Bronchus (tissue), 1 donor: ENCODE measurements around a stretch of chr6.

DNA sequence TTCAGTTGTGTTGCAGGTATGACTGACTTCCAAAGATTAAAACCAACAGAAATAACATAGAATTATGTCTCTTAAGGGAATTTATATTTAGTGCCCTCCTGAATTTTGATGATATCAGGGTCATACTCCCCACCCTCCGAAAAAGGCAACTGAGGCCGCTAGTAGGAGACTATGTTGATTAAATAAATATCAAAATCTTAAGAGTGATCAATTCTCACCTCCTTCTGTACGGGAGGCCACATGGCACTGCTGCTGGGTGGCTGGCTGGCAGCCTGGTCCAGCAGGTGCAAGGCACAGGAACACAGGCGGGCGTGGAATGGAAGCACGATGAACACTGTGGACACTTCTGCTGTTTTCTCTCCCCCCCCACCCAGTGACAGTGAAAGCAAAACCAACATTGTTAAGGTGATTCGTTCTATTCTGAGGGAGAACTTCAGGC lies 9.7 kb upstream of the CLDN20 start:
- PRO-cap: no peak

DNA sequence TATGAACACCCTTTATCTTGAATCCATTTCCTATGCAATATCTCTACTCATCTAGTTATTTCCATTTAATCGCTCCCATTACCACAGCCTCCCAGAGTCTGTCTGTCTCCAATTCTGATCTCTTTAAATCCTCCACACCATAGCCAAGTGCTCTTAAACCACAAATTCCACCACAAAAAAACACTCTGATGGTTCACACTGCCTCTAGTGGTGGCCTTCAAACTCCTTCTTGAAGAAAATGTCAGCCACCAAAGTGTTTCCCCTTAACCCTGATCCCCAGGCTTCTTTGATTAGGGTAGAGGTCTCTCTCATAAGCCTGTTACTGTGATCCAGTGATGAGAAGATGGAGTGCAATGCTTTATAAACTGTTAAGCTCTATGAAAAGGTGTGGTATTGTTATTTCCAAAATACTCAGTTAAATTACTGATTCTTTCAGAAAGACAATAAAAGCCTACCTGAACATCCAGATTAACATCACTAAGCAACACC lies 4.3 kb downstream of the CLDN20 start:
- PRO-cap: no peak

DNA sequence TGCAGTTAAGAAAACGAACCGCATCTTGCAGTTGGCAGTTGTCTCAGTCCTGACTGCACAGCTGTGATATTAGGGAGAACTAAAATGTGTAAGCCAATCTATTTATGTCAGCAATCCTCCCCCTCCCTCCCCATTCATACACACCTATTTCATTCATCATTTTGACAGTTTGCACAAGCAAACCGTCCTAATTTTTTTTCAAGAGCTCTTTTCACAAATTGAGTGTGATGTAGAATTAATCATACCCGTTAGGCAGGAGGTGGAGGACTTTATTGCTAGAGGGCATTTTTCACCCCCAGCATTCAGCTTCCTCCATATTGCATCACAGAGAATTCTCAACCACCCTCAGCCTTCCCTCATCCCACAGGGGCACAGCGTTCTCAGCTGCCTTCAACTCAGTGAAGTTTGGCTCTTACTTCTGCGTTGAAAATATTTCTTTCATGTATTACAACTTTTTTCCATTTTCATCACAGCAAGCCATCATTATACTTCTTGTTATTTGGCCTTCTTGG lies 37.5 kb downstream of the NOX3 start:
- PRO-cap: bidirectional peak, plus-strand start outside the sequence, minus-strand start at position 400 of the sequence

- PRO-cap: no peak
These were observed 178.5 kb upstream of the NOX3 start for GRCh38 chr6:155634119-155634463.

- PRO-cap: no peak
These were observed 497.9 kb upstream of the ARID1B start for GRCh38 chr6:156279132-156279808.

- PRO-cap: no peak
These were observed 125.8 kb upstream of the ARID1B start for GRCh38 chr6:156651345-156651818.

DNA sequence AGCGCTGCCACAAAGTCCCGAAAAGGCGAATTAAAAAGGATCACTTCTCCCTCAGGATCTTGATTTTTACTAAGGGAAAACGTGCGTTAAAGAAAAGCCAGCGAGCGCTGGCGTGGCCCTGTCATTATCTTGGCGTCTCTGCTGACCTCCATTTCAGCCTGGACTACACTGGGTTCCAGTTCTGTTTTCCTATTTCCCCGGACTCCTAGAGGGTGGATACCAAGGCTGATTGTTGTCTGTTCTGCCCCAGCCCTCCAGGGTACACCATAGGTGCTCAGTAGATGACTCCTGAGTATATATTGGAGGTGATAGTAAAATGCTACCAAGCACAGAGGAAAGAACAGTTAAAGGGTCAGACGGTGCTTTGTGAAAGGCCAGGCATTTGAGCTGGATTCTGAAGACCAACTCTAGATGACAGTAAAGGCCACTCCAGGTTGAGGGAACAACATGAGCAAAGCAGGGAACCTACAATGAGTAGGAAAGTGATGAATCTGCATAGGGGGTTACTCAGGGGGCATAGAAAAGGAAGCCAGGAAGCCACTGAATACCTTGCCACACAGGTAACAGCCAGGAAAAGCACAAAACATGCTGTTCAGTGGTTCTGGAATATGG lies 89.1 kb upstream of the ARID1B start:
- PRO-cap: no peak

GRCh38 chr6:156808930-156809563 lies 31.9 kb downstream of the ARID1B start:
- PRO-cap: no peak

DNA sequence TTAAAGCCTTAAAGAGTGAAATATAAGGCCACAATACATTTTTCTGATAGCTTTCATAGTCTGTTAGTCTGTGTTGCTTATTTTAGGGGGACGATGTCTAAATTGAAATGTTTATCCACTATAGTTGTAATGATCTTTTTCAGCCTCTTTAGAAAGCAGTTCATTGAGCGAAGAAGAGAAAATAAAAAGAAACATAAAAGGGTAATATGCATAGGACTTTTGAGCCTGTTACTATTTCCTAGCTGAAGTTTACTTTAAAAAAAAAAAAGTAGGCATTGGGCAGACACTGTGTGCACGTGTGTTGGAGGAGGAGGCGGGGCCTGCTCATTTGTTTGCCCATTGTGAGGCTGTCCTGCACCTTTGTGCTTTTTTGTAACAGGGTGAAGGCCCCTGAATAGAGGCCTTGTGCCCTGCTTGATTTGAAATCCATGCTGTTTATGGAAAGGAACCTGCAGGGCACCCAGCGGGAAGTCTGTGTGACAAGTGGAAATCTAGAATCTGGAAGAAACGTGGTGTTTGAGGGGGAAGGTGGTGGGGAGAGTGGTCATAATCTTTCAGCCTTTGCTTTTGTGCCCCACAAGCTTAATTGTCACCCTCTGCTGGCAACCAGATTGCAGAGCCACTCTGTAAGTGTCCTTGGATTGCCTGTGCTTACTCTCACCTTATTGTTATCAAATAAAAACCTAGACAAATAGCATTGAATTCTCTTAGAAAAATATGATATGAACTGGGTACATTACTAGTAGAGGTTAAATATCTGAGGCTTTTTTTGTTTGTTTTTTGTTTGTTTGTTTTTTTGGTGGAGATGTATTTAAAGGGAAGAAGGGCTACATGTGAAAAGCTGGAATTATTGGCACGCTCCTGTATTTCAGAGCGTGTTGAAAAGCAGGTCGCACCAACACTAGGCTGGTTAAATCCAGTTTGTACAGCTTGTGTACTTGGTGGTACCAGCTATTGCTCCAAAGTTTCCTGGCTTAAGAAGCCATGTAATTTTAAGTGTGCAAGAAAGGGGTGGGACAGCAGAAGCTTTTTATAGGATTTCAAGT lies 156.1 kb downstream of the ARID1B start:
- PRO-cap: no peak

- PRO-cap: no peak
These were observed 171.6 kb downstream of the ARID1B start for GRCh38 chr6:156948760-156949269.

GRCh38 chr6:157005933-157006690 lies 228.9 kb downstream of the ARID1B start:
- PRO-cap: no peak

GRCh38 chr6:157008750-157009653 lies 231.8 kb downstream of the ARID1B start:
- PRO-cap: no peak

GRCh38 chr6:157036970-157038007 lies 260.1 kb downstream of the ARID1B start:
- PRO-cap: no peak

DNA sequence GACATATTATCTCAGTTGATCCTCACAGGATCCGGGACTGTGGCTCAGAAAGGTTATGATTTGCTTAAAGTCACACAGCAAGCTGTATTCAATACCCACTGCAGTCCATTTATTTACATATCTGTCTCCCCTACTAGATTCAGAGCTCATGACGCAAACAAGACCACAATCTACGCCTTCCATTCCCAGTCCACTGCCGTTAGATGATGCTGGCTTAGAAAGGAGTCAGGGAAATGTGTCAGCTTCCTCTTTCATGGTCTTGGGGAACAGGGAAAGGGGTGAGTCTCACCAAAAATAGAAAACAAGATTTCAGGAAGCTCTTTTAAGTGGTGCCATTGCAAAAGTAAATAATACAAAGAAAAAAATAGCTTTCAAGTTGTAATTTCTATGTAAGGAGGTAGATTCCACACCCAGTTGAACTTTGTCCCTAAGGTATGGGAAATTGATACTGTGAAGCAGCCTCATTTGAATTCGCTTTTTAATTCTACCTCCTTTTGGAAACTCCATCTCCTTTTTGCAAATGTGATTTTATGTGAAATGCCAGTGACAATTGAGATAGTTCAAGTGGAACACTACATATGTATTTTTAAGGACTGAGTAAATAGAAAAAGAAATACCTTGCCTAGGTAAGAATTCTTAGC lies 194.0 kb downstream of the TMEM242 start:
- PRO-cap: no peak

GRCh38 chr6:157134262-157134844 lies 189.0 kb downstream of the TMEM242 start:
- PRO-cap: no peak

DNA sequence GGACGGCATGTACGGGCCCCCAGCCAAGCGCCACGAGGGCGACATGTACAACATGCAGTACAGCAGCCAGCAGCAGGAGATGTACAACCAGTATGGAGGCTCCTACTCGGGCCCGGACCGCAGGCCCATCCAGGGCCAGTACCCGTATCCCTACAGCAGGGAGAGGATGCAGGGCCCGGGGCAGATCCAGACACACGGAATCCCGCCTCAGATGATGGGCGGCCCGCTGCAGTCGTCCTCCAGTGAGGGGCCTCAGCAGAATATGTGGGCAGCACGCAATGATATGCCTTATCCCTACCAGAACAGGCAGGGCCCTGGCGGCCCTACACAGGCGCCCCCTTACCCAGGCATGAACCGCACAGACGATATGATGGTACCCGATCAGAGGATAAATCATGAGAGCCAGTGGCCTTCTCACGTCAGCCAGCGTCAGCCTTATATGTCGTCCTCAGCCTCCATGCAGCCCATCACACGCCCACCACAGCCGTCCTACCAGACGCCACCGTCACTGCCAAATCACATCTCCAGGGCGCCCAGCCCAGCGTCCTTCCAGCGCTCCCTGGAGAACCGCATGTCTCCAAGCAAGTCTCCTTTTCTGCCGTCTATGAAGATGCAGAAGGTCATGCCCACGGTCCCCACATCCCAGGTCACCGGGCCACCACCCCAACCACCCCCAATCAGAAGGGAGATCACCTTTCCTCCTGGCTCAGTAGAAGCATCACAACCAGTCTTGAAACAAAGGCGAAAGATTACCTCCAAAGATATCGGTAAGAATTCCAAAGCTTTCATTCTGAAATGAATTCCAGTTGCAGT lies 122.4 kb downstream of the TMEM242 start:
- PRO-cap: no peak

DNA sequence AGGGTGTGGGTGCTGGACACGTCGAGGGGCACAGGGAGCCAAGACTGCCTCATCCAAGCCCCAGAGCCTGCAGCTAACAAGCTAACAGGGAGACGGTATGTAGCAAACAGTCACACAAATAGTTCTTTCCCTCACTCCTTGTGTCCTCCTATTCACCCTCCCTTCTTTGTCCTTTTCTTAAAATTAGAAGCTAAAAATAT lies 97.6 kb downstream of the TMEM242 start:
- PRO-cap: no peak

GRCh38 chr6:157273653-157274046 lies 49.7 kb downstream of the TMEM242 start:
- PRO-cap: unidirectional peak, plus-strand start at chr6:157273912

DNA sequence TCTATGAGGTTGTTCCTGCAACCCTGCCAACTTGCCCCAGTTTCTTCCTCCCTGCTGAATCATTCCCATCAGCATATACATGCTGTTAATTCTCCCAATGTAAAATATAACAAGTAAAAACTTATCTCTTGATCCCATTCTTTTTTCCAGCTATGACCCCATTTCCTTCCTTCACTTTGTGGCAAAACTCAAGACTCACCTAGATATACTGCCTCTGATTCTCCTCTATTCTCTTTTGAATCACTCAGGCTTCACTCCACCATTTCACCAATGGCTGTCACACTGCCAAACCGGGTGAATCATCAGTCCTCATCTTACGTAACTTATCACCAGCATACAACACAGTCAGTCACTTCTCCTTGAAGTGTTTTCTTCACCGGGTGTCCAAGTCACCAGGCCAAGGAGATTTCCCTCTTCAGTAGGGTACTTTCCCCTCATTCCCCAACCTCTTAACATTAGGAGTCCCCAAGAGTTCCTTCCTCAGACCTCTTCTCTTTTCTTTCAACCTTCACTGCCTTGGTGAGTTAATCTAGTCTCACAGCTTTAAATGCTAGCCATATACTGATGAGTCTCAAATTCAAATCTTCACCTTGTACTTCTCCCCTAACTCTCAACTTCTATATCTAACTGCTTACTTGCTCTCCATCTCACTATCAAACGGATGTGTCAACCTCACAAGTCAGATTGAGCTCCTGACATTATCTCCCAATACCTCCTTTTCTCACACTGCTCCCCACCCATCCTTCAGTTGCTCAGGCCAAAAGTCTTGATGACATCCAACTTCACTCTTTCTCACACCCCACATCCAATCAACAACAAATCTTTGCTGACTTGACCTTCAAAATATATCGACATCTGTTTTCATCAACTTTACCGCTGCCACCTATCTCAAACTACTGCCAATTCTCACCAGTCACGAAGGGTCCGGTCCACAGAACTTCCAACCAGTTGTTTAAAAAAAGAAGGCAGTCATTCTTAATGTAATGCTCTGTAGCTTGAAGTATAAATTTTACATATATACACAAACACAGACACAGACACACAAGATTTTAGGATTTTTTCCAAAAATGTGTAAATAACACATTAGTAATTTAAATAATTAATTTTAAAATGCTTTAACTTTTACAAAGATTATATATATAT lies 5.9 kb downstream of the TMEM242 start:
- PRO-cap: no peak

DNA sequence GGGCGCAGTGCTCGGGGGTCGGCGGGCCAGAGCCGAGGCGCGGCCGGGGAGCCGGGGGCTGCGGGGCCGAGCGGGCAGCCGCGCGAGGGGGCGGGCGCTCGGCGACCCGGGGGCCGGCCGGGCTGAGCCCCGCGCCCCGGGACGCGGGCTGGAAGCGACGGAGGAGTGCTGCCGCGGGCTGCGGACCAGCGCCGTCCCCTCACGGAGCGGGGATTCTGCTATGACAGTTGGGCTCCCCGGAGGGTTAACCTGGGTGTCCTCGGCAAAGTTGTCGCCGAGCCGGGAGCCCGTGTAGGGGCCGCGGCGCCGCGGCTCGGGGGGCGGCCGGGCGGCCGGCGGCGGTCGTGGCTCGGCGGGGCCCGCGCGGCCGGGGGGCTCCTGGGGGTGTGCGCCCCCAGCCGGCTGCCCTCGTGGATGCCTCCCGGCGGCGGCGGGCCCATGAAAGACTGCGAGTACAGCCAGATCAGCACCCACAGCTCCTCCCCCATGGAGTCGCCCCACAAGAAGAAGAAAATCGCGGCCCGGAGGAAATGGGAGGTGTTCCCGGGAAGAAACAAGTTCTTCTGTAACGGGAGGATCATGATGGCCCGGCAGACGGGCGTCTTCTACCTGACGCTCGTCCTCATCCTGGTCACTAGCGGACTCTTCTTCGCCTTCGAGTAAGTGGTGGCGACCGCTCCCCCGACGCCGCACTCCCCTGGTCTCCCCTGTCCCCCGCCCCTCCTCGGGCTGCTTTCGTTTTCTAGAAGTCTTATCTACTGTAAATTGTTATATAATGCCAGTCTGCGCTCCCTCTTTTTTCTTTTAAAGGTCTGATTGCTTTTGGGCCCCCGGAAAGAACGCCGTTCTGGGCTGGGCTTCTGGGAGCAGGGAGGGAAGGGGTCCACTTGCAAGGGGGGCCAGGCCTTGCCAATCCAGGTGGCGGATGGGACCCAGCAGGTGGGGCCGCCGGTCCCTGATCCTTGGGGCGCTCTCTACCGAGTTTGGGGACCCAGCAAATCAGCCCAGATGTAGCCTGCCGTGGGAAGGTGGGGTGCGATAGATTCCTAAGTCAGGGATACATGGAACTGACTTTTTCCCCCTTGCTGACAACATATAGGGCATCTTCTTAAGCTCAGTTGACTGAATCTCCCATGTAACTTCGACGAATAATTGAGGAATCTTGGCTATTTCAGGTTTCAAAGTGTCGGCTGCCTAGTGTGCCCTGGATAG lies 1.0 kb downstream of the ZDHHC14 start:
- PRO-cap: no peak